Ishikawa (cell line): ENCODE results near the genes SHQ1 and GBE1.

DNA sequence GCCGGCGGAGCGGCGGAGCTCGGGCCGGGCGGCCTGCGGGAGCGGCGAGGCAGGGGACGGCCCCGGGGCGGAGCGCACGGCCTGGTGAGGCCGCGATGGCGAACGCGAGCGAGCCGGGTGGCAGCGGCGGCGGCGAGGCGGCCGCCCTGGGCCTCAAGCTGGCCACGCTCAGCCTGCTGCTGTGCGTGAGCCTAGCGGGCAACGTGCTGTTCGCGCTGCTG is 210 bp downstream of the GPR27 start:
- RRBS = under 1% methylated on average over 18 of the region's 34 CpGs

DNA sequence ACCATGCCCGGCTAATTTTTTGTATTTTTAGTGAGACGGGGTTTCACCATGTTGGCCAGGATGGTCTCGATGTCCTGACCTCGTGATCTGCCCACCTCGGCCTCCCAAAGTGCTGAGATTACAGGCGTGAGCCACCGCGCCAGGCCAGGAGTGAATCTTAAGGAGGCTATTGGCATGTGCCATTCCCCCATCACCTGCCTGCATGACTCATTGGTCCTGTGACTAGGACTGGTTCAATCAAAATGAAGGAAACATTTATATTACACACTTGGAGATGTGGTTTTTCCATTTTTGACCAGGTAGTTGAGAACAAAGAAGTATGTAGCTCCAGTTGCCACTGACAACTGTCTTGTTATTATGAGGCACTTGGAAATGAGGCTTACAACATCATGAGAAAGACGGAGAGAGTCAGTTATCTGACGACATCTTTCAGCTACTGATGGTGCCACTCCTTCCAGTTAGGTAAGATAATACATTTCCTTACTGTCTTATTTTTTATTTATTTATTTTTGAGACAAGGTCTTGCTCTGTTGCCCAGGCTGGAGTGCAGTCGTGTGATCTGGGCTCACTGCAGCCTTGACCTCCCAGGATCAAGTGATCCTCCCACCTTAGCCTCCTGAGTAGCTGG is 21.7 kb upstream of the PROK2 start:
- RRBS = no CpG with 5 or more reads among the region's 11 CpGs

GRCh38 chr3:72099975-72101236 is 315.5 kb upstream of the PROK2 start:
- RRBS = 11% methylated on average over 3 of the region's 43 CpGs

- RRBS = no CpG with 5 or more reads among the region's 10 CpGs
Measured at GRCh38 chr3:72101835-72102906, 317.2 kb upstream of the PROK2 start.

DNA sequence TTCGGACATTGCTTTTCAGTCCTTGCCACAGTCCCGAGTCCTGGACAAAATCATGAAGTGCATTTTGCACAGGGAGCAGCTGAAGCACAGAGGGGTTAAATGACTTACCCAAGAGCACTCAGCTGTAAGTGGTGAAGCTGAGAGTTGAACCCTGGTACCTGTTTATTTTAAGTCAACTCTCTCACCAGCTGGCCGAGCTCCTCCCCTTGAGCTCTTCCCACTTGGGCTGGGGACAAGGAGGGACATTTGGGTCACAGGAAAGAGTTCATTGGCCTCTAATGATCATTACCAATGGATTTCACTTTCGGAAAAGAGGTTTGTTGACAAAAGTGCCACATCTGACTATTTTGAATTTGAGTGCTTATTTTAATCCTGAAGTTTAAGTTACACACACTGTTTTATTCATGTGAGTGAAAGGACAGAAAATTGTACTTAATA is 368.7 kb upstream of the PROK2 start:
- RRBS = no CpG with 5 or more reads among the region's 4 CpGs

DNA sequence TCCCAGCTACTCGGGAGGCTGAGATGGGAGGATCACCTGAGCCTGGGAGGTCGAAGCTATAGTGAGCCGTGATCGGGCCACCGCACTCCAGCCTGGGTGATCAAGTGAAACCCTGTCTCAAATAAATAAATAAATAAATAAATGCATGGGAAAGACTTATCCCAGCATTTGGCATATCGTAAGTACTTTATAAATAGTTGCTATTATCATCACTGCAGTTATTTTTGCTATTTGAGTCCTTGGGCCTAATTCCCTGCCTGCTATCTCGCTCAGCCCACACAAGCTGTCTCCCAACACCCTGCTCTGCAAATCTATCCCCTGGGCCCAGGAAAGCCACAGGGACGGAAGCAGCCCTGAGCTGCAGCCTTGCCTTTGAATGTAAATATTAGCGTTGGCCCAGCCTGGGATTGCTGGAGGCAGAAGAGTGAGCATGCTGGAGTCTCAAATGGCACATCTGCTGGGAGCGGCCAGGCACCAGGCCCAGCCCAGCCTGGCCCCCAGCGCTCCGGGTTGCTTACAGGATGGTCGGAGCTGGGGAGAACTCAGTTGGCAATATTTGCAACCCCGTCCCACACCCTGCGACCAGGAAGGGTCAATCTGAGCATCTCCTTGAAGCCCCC is 529.8 kb downstream of the SHQ1 start:
- RRBS = no CpG with 5 or more reads among the region's 15 CpGs

DNA sequence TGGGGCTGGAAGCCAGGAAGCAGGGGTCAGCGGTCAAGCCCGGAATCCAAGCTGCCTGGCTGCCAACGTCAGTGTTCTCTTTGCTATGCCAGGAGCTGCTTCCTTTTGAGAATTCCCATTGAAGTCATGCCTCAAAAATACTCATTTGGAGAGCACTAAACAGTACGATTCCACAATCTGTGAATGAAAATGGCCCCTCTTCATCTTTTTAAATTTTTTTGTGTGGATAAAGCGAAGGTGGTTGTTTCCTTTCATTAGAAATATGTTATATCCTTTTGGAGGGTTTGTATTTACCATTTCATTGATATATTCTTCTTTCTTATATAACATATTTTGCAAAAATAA is 386.3 kb downstream of the SHQ1 start:
- RRBS = no CpG with 5 or more reads among the region's 5 CpGs

DNA sequence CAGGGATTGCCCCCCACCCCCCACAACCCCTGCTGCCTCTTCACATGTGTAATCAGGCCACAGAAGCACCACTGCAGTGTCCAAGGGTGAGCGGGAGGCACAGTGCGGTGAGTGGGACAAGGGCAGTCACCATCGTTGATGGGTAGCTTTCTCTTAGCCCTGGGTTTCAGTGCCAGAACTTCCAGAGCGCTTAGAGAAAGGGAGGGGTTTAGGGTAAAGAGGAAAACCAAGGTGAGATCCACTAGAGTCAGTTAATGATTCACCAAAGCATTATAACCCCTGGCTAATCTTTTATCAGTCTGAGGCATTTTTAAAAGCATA is 94.8 kb downstream of the SHQ1 start:
- RRBS = no CpG with 5 or more reads among the region's 4 CpGs

DNA sequence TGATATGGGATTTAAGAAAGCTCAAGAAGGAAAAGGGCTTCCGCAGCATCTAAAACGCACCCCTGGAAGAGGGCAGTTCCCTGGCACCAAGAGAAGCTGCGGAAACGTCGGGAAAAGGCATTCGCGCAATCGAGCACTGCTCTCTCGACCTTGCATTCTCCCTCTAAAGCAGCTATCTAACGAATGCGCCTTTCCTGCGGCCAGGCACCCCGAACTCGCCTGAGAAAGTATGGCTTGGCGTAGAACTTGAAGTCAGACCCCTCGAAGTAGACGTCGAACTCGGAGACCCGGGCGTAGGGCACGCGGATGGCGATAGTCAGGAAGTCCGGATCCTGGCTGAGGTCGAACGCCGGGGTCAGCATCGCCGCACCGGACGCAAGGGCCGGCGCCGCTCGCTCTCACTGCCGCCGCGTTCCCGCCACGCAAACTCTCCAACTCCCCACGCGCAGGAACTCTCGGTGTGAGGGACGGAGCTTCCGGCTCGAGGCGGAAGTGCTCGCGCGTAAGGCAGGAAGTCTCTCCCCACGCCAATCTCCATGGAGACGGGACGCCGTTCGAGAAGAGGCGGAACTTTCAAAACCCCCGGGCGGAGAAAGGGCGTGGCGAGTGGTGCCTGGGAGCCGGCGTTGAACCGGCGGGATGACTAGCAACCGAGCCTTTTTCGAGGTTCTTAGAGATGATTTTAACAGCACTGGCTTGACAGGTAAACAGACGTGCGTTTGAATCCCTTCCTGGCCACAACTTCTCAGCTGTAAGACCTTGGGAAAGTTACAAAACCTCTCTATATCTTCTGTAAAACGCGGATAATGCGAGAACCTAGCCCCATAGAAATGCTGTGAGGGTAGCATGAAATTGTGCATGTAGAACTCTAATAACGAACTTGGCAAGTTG is at the start of gene SHQ1:
TSS of gene SHQ1 (minus strand) at position 467 of the 891 bp plus-strand sequence.
- RRBS = under 1% methylated on average over 21 of the region's 73 CpGs

- RRBS = no CpG with 5 or more reads among the region's 5 CpGs
Measured at GRCh38 chr3:72872117-72872680, 15.6 kb upstream of the GXYLT2 start.

GRCh38 chr3:73405554-73406415 is 219.0 kb downstream of the PDZRN3 start:
- RRBS = no CpG with 5 or more reads among the region's 5 CpGs

GRCh38 chr3:73591894-73592856 is 32.6 kb downstream of the PDZRN3 start:
- RRBS = no CpG with 5 or more reads among the region's 7 CpGs

- RRBS = no CpG with 5 or more reads among the region's 5 CpGs
Measured at GRCh38 chr3:74643664-74644143, 29.2 kb upstream of the CNTN3 start.

- RRBS = 5% methylated on average over 1 of the region's 3 CpGs
Measured at GRCh38 chr3:77040216-77040308, 163 bp downstream of the ROBO2 start.

DNA sequence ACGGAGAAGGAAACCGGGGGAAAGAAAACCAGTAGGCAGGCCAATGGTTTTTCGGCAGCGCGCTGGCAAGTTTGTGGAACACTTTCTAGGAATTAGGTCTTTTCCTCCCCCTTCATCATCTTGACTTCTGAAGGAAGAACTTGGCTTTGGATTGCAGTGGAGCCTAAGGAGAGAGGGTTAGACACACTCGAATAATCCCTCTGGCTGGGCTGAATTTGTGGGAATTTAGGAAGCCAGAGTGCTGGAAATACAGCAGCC is 339 bp downstream of the ROBO2 start:
- RRBS = no CpG with 5 or more reads among the region's 6 CpGs

- RRBS = no CpG with 5 or more reads among the region's 3 CpGs
Measured at GRCh38 chr3:80993415-80994033, 767.9 kb downstream of the GBE1 start.

GRCh38 chr3:81062509-81062824 is 699.0 kb downstream of the GBE1 start:
- RRBS = no CpG with 5 or more reads among the region's 5 CpGs

GRCh38 chr3:81760800-81762006 is at the start of gene GBE1:
Gene GBE1, minus strand, starts transcription at chr3:81761645.
- RRBS = 1% methylated on average over 18 of the region's 89 CpGs

- RRBS = no CpG with 5 or more reads among the region's 5 CpGs
Measured at GRCh38 chr3:81762007-81762416, 567 bp upstream of the GBE1 start.

DNA sequence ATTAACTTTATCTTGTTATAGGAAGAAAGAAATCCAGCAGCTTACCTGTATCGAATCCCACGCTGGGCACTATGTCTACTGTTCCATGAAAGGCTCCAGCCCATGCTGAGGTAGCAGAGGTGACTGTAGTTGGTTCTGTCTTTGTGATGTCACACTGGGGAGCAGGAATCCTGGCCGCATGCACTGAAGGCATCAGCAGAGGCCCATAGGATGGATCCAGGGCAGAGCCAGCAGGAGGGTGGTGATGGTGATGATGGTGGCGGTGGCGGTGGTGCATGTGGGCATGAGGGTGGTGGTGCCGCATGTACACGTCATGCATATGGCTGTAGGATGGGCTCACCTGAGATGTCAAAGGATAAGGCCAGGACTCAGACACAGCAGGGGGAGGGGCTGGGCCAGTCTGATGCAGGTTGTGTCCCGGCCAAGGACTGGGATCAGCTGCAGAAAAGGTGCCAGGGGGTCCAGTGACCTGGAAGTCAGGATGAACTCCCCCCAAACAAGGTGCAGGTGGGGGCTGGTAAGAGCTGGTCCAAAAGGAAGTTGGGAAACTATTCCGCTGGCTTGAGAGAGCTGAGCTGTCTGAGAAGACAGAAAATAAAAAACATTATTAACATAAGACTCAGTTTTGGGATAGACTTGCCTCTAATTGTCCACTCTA is 22.3 kb downstream of the VGLL3 start:
- RRBS = no CpG with 5 or more reads among the region's 9 CpGs